Placental epithelial cell (primary cell): Measurements from ENCODE around the gene SNRNP48.

- CAGE, long polyA plus RNA = no peak
Observed at GRCh38 chr6:7389149-7389590, 372 bp downstream of the CAGE1 start.

GRCh38 chr6:7431774-7432218 lies 42.2 kb downstream of the RIOK1 start:
- CAGE, long polyA plus RNA = no peak

DNA sequence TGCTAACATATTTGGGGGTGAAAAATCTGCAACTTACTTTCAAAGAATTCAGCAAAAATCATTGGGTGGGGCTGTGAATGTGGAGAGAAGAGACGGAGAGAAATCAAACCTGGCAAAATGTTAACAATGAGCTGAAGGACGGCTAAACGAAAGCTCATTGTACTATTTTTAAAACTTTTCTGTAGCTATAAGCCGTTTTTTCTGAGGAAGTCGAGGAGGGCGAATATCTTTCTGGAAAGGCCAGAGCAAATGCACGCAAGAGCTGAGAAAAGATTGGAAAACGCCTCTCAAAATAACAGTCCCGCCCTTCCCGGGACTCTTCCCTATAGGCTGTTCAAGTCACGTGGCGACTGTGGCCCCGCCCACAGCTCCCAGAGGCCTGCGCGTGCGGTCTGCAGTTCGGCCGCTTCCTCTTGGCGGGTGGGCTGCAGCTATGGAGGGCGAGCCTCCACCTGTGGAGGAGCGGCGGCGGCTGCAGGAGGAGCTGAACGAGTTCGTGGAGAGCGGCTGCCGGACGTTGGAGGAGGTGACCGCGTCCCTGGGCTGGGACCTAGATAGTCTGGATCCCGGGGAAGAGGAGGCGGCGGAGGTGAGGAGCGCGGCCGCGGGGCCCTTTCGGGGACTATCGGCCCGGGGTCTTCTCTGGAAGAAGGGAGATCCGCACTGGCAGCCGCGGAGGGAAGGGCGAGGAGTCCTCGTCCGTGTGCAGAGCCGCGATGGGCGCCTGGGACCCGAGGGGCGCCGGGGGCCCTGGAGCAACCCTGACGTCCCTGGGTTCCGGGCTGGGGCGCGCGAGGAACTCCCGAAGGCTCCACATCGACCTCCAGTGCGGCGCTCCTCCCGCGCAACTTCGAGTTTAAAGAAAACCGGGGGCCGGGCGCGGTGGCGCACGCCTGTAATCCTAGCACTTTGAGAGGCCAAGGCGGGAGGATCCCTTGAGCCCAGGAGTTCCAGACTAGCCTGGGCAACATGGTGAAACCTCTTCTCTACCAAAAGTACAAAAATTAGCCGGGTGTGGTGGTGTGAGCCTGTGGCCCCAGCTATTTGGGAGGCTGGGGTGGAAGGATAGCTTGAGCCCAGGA lies at the start of gene SNRNP48:
Gene SNRNP48 (plus strand): TSS at position 374 of the 1,082 bp plus-strand sequence.
- CAGE, long polyA plus RNA = no peak

DNA sequence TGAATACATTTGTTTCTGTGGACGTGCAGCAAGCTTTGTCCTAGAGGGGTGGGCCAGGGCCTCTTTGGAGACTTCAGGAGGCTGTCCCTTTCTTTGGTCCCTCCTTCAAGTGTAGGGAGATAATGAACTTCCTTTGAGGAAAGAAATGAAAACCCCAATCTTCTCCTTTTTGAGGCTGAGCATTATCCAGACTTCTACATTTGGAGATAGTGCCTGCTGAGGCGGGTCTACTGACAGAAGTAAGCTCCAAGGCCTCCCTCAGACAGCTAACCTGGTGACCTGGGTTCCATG lies 27.8 kb downstream of the SNRNP48 start:
- CAGE, long polyA plus RNA = no peak

DNA sequence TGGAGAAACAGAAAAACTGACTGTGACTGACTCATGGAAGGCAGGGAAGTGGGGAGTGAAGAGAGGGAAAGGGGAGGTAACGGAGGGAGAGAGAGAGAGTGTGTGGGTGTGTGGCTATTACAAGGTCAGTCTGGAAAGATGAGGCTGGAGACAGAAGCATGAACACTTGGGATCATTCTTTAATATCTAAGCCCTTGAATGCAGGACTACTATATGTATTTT lies 38.5 kb downstream of the SNRNP48 start:
- CAGE, long polyA plus RNA = no peak

DNA sequence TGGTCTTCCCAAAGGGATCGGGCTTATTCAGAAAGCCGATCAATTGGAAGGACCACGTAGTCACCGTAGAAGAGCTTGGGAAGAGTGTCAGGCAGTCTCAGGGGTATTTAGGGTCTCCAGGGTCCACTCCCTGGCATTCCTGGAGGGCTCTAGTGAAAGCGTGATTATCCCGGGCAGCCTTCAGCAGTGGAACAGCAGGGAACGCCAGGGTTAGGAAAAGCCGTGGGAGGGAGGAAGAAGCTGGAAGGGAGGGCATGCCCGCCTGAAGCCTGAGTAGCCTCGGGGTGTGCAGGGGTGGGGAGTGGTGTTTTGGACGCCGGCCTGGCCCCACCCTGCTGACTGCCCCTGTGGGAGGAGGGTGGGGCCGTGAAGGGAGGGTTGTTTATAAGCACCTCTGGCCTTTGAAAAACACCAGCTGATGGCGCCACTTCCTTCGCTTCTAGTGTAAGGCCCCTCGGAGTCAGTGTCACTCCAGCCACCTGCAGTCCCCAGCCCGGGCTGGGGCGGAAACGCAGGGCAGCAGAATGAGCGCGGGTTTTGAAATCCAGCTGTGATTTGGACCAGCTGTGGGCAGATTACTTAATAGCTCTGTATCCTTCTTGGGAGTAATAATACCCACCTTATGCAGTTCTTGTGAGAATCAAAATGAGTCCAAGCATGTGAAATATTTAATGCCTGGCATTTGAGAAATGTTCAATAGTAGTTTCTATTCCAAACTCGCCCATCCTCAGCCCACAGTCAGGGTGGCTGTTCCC lies 52.8 kb upstream of the BMP6 start:
- CAGE, long polyA plus RNA = no peak

- CAGE, long polyA plus RNA = no peak
Observed at GRCh38 chr6:7915405-7915963, 4.9 kb upstream of the TXNDC5 start.

- CAGE, long polyA plus RNA = no peak
Observed at GRCh38 chr6:7975622-7976208, 65.1 kb upstream of the TXNDC5 start.

DNA sequence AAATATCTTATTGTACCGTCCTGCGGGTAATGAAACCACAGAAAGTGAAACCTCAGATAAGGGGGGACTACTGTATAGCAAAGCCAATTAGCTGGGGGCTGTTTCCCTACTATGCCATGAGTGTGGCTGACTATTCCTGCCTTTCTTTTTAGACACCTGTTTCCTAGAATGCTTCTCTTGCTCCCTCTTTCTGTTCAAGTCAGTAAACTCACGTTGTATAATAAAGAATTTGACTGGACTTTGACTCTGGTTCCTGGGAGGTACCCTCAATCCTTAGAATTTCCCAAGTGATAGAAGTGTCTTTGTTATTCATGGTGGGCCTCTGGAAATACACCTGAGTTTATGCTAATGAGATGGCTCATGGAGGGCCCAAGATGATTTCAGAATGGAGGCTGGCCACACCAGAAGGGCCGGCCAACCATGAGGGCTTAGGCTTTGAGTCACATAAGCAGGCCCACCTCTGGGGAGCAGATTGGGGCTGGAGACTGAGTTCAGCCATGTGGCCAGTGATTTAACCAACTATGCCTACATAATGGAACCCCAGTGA lies 754 bp upstream of the BLOC1S5 start:
- CAGE, long polyA plus RNA = no peak

GRCh38 chr6:8080318-8080852 lies 16.2 kb upstream of the BLOC1S5 start:
- CAGE, long polyA plus RNA = no peak

DNA sequence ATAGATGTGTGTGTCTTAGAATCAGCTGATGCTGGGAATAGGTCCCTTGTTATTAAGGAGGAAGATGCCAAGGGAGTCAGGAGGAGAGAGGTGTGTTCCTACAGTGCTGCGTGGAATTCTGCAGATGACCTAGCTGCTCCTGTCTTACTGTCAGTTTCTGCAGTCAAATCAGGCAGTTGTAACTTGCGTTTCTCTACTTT lies 10.2 kb upstream of the EEF1E1 start:
- CAGE, long polyA plus RNA = no peak

DNA sequence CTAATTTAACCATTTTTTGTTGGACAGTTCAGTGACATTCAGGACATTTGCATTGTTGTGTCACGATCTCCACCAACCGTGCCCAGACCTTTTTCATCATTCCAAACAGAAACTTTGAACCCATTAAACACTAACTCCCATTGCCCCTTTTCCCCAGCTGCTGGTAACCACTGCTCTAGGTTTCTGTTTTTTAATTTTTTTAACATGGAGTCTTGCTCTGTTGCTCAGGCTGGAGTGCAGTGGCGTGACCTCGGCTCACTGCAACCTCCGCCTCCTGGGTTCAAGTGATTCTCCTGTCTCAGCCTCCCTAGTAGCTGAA lies 241.3 kb upstream of the SLC35B3 start:
- CAGE, long polyA plus RNA = no peak

GRCh38 chr6:10419914-10420447 lies 5.1 kb upstream of the TFAP2A start:
- CAGE, long polyA plus RNA = no peak

GRCh38 chr6:10440873-10441647 lies 26.2 kb upstream of the TFAP2A start:
- CAGE, long polyA plus RNA = no peak

GRCh38 chr6:10524695-10525099 lies 3.5 kb downstream of the GCNT2 start:
- CAGE, long polyA plus RNA = no peak

GRCh38 chr6:11206420-11207028 lies 25.9 kb downstream of the NEDD9 start:
- CAGE, long polyA plus RNA = no peak

DNA sequence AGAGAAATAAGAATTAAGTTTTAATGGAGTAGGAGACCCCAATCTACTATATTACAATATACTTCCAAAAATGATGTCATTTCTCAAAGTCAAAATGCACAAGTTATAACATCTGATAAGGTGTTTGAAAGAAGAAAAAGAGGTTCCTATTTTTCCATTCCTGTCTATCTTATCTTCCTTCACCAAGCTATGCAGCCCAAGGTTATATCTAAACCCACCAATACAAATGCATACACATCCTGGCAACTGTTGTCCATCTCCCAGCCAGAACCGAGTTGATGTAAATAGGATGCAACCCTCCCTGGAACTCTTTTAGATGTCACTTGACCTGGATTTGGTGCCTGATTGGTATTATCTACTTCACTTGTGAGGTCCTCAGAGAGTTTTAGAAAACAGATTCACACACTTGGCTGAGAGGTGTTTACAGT lies 10.5 kb downstream of the NEDD9 start:
- CAGE, long polyA plus RNA = no peak

DNA sequence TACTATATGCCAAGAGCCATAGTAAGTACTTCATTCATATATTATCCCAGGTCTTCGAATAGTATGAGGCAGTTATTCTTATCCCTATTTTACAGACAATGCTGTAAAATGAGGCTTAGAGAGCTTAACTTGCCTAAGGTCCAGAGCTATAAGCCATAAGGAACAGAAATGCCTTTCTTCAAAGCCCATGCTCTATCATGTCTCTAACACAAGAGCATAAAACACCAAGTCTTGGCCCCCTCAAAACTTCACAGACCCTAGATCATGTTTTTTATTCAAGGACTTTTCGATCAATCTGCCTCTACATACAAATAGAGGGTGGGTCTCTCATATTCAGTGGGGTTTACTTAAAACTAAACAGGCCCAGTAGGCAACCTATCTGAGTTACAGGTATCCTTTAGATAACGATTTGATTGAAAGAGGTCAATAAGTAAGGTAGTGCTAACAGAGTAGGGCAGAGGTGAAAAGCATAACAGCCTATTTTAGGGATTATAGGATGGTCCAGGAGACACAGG lies 5.1 kb downstream of the NEDD9 start:
- CAGE, long polyA plus RNA = no peak

- CAGE, long polyA plus RNA = no peak
Observed at GRCh38 chr6:11275482-11275997, 43.1 kb upstream of the NEDD9 start.

GRCh38 chr6:11315906-11316739 lies 83.7 kb upstream of the NEDD9 start:
- CAGE, long polyA plus RNA = no peak